ENCODE measurements around the genes SGO1 and ZNF385D.

GRCh38 chr3:16267213-16267653 is 2.2 kb downstream of the OXNAD1 start:
- PRO-cap: no peak
- RAMPAGE, long total RNA, 2 experiments: no peak in any of the 2 experiments

- PRO-cap: no peak
- RAMPAGE, long total RNA, 2 experiments: no peak in any of the 2 experiments
Observed at GRCh38 chr3:16271479-16271908, 6.5 kb downstream of the OXNAD1 start.

DNA sequence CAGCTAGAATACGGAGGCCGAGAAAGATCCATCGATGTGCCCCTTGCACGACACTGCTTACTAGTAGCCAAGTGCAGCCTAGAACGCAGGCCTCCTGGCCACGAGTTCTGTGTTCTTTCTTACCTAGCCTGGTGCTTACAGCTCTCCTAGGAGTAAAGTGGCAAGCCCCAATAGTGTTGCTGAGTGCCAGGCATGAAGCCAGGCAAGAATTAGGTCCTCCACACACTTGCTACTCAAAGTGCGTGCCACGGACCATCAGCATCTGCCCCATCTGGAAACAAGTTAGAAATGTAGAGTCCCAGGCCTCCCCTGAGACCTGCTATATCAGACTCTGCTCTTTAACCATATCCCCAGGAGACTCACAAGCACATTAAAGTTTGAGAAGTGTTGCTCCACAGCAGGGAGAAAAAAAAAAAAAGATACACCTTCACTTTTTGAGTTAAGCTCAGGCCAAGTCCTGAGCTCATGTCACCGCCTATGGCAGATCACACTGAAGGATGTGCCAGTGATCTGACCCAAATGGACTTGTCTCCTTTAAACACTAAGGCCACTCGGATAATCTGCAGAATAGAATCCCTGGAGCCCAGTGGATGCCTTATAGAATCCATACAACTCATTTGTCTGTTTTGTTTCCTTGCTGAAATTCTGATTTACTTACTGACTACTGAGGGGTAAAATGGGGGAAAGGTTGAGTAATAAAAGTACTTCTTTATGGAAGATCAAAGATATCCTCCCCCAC is 82.2 kb downstream of the RFTN1 start:
- PRO-cap: no peak
- RAMPAGE, long total RNA, 2 experiments: no peak in any of the 2 experiments

- PRO-cap: no peak
- RAMPAGE, long total RNA, 2 experiments: no peak in any of the 2 experiments
Observed at GRCh38 chr3:16462872-16463131, 50.7 kb downstream of the RFTN1 start.

DNA sequence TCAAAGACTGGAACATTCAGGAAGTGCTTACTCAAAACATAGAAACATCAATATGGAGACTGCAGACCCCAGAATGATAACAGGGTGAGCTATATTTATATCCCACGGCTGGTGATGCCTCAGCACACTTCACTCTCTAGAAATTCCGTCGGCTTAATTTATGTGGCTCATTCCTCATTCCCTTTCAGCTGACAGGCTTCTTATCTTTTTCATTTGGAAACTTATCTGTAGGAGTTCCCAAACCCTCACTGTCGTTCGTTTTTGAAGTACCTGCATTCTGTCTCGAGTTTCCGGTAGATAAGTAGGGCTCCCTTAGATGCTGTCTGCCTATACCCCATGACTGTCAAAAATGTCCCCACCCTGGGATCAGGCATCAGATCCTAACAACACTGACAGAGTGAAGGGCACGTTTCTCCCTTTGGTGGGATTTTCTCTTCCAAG is 45.4 kb downstream of the RFTN1 start:
- PRO-cap: no peak
- RAMPAGE, long total RNA, 2 experiments: no peak in any of the 2 experiments

GRCh38 chr3:16800386-16800585 is 84.5 kb upstream of the PLCL2 start:
- PRO-cap: no peak
- RAMPAGE, long total RNA, 2 experiments: no peak in any of the 2 experiments

DNA sequence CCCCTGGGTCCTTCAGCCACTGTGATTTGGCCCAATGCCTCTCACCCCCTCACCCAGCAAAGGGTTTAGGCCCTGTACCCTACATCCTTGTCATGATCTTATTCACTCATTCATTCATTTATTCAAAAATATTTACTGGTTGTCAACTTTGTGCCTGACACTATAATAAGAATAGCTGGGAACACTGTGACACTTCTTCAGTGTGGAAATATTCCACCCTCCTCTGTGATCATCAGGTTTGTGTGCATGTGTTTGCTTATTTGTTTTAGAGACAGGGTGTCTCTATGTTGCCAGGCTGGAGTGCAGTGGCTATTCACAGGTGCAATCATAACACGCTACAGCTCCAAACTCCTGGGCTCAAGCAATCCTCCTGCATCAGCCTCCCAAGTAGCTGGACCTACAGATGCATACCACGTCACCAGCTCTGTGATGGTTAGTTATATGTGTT is 50.0 kb upstream of the PLCL2 start:
- PRO-cap: unidirectional peak, plus-strand start at position 263 of the sequence; unidirectional peak, plus-strand start at position 312 of the sequence; unidirectional peak, plus-strand start at position 328 of the sequence
- RAMPAGE, long total RNA, 2 experiments: no peak in any of the 2 experiments

GRCh38 chr3:16881813-16882798 is 2.6 kb upstream of the PLCL2 start:
- PRO-cap: no peak
- RAMPAGE, long total RNA, 2 experiments: no peak in any of the 2 experiments

DNA sequence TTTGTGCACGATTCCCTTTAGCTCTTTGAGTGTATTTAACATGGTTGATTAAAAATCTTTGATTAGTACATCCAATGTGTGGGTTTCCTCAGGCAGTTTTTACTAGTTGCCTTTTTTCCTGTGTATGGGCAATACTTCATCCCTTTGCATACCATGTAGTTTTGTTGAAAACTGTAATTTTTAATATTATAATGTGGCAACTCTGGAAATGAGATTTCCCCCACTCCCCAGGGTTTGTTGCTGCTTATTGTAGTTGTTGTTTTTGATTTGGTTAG is 39.2 kb downstream of the PLCL2 start:
- PRO-cap: no peak
- RAMPAGE, long total RNA, 2 experiments: no peak in any of the 2 experiments

GRCh38 chr3:17140672-17141108 is 255.9 kb downstream of the PLCL2 start:
- PRO-cap: bidirectional peak, plus-strand start at chr3:17140993, minus-strand start at chr3:17140760
- RAMPAGE, long total RNA, 2 experiments: start-site peak on the plus strand in 2 of 2 experiments, at chr3:17141015-17141020 at its widest, 43 to 51 reads per replicate

DNA sequence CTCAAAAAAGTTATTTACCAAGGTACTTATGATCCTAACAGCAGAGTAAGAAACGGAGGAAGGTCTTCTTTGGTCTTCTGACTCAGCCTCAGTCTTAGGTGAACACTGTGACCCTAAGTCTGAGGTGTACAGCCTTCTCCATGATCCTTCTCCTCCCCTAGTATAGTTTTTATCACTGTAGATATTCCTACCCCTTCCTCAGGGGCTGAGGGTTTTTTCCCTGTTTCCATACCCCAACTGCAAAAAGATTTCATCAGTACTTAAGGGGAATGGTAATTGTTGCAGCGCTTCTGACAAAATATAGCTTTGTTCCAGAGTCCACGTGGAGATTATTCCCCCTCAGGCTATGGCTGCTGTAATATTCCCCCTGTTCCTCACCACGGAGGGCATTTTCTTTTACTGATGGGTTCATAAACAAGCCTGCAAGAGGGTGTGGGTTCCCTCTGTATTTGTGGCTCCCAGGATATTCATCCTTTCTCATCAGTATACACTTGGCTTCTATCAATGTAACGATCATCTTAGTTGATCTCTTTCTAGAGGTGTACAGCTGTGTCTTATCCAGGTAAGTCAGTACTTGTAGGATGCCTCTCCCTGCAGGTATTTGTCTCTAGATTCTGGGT is 284.3 kb downstream of the TBC1D5 start:
- PRO-cap: no peak
- RAMPAGE, long total RNA, 2 experiments: no peak in any of the 2 experiments

GRCh38 chr3:18341093-18341478 is 84.1 kb downstream of the SATB1 start:
- PRO-cap: no peak
- RAMPAGE, long total RNA, 2 experiments: no peak in any of the 2 experiments

- PRO-cap: no peak
- RAMPAGE, long total RNA, 2 experiments: no peak in any of the 2 experiments
Observed at GRCh38 chr3:18963559-18964037, 184.7 kb upstream of the KCNH8 start.

GRCh38 chr3:19146449-19147849 is 1.4 kb upstream of the KCNH8 start:
- PRO-cap: bidirectional peak, plus-strand start at chr3:19147129, minus-strand start at chr3:19146949
- RAMPAGE, long total RNA, 2 experiments: no peak in any of the 2 experiments

- PRO-cap: no peak
- RAMPAGE, long total RNA, 2 experiments: no peak in any of the 2 experiments
Observed at GRCh38 chr3:19347465-19348123, 199.3 kb downstream of the KCNH8 start.

DNA sequence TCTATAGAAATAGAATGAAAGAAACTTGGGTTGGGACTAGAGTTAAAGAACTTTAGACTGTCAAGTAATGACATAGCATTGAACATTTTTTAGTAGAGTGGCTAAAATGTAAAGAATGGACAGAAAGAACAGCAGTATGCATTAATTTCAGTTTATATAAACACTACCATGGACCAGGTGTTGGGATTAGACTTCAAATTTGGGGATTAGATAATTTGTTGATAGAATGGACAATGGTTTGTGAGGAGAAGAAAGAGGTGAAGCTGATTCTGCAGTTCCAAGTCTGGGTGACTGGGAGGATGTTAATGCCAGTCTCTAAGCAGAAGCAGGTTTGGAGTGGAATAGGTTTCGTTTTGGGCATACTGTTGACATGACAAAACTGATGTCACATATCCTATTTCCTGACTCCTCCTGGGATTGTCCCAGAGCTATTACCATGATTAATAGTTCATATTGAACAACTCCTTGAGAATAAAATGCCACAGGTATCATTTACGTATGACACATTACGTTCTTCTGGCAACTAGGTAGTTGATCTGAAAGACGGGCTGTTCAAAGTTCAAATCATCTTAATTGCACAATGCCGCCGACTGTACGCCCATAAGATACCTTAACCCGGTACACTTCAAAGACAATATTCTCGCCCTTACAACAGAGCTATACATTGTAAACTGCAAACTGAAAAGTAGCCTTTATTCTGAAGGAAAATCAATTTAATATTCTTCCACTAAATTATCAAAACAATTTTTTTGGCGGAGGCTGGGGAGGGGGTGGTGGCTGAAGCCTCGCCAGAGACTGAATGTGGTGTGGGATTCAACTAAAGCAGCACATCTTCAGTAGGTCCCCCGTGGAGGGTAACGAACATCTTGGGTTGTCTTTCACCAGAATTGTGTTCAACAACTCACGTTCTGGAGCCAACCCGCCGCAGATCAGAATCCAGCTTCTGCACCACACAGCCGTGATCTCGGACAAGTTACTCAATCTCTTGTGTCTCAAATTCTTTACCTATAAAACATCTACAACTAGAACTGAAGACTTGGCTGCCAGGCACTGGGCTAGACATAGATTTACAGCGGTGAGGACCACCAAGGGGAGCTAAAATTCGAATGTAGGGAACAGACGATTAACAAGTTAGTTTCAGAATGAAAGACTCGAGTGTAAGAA is 1.3 kb upstream of the RAB5A start:
- PRO-cap: no peak
- RAMPAGE, long total RNA, 2 experiments: no peak in any of the 2 experiments

GRCh38 chr3:20182216-20182548 is 3.8 kb downstream of the SGO1 start:
- PRO-cap: no peak
- RAMPAGE, long total RNA, 2 experiments: no peak in any of the 2 experiments

DNA sequence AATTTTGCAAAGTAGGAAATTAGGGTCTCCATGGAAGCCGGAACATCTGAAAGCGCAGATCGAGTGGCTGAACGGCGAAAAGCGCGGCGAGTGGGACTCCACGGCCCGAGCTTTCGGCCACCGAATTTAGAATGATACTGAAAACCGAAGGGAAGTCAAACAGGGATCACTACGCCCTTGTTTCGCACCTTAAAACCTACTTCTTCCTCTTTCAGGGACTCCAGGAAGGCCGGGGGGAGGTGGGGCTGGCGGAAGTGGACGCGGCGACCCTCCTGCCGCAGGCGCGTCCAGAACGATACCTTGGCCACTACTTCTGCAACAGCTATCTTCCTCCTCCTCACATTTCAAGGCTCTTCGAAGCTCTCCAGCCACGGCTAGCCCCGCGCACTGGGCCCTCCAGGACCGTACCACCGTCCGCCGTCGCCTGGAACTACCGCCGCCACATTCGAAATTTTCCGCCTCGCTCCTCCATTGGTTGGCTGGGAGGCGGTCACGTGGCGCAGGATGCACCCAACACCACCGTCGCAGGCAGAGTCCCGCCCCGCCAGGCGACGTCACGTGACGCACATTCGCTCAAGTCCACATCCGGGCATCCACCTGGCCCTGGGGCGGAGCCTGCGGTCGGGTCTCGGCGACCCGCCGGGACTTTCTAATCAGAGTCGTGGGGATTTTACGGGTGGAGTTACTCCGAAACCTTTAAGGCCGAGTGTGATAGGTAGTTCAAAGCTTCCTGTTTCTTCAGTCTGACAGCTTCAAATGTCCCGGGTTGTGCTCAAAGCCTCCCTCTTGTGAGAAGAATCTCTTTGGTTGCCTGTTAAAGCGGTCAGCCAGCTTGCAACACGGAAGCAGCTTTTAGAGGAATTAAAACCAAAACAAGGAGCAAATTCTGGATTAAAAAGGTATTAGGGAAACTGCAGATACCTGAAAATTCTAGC is at the start of gene SGO1:
Gene SGO1 (minus strand): TSS at position 447 of the 935 bp plus-strand sequence.
- PRO-cap: unidirectional peak, plus-strand start at position 656 of the sequence; unidirectional peak, plus-strand start at position 755 of the sequence
- RAMPAGE, long total RNA, 2 experiments: no peak in any of the 2 experiments

DNA sequence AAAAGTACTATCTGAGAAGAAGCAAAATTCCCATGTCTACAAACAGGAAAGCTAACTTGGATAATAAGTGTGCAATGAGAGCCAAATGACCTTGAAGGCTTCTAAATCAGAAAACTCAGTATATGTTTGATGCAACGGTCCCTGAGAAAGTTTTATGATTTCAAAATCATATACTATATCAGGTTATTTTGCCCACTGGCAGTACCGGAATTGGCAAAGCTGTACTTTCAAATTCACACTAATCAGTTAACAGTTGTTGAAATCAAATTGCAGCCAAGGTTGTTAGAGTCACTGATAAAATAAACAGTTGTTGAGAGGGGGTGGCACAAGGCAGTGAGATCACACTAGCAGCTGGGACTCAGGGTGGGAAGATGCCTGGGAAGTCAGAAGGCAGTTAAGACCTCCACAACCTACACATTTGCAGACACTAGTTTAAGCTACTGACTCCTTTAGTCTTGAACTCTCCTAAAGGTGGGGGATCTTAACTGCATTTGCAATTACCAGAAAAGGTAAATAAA is 106.0 kb downstream of the ZNF385D start:
- PRO-cap: no peak
- RAMPAGE, long total RNA, 2 experiments: no peak in any of the 2 experiments

GRCh38 chr3:21750627-21751791 is at the start of gene ZNF385D:
ZNF385D (minus strand) TSS chr3:21751210.
- PRO-cap: bidirectional peak, plus-strand start at chr3:21751251, minus-strand start at chr3:21751165; bidirectional peak, plus-strand start at chr3:21751563, minus-strand start at chr3:21751307
- RAMPAGE, long total RNA, 2 experiments: no peak in any of the 2 experiments